Left ventricle myocardium (tissue), 1 donor: ENCODE data around the genes LTBP2, PROX2 and RPS6KL1.

- PRO-cap: no peak
Measured at GRCh38 chr14:73795853-73796530, 35.9 kb upstream of the MIDEAS start.

DNA sequence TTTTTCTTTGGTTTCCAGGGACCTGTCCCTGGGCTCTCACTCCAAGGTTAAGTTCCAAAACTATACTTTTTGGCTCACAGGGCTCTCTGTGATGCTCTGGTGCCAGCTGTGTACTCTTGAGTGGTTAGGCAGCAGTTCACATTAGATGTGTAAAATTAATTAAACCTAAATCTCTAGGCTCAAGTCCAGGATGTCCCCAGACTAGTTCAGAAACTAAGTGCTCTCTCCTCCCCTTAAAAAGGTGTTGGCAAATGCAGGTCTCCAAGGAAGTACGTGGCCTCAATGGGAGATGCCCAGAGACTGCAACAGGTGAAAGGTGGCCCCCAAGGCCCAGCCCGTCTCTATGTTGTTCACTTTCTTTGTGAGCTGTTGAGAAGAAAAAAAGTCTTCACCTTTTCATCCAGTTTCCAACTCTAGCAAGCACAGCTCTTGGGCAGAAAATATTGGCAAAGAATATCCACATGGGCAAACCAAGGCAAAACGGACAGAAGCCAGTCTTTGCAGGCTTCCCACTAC is 16.6 kb downstream of the COQ6 start:
- PRO-cap: no peak

- PRO-cap: no peak
Measured at GRCh38 chr14:74019687-74020181, 585 bp downstream of the BBOF1 start.

DNA sequence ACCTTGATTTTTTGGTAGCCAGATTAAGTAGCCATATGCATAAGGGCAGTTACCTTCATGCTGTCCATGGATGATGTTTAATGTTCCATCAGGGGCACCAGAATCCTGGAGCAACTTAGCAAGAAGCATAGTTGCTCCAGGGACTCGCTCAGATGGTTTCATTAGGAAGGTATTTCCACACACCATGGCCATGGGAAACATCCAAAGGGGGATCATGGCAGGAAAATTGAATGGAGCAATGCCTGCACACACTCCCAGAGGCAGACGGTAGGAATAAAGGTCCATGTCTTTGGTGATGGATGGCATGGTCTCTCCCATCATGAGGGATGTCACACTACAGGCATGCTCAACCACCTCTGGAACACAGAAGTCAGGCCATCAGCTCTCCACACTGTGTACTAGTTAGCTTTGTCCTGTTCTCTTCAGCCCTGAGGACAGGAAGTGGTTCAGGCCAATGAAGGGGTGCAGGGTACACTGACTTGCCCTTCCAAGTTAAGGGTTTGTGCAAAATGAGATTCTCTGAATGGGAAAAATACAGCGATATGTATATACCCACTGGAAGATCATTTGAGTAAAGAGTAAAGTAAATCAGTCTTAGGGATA is 13.0 kb downstream of the ALDH6A1 start:
- PRO-cap: no peak

DNA sequence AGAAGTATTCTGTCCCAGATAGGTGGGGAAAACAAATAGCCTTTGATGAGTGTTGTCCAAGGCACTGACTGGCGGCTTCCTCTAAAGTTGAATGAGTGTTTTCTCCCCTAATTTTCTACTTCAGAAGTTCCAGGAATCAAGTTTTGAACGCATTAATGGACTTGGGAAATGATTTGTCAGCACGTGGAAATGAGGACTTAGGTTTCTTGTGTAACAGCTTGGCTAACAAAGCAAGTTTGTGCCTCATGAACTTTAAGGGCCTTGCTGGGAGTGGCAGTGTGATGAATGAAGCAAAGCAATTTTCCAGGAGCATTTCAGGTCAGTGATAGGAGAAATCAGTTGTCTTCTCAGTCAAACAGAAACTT is 57.0 kb downstream of the LIN52 start:
- PRO-cap: no peak

DNA sequence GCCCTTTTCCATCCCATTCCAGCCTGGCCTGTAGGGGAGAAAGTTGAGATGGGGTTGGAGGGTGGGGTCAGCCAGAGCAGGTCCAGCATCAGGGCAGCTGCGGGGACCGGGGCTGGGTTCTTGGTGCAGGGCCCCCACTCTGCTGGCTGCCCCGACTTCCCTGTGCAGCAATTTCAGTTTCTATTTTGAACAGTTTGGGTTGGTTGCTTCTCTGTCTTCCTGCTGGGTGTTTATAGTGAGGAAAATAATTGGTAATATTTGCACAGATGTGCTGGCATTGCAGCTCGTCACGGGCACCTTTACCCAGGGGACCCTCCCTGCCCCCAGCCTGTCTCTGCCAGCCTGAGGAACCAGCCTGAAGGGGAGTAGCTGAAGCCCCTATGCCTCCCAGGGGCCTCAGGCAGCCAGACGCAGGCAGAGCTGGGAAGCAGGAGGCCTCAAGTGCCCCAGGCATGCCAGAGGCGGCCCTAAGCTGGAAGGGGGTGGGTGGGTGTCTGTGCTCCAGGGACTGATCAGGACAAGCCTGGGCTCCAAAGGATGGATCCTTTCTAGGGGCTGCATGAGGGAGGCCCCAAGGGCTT is 23.2 kb downstream of the SYNDIG1L start:
- PRO-cap: no peak

DNA sequence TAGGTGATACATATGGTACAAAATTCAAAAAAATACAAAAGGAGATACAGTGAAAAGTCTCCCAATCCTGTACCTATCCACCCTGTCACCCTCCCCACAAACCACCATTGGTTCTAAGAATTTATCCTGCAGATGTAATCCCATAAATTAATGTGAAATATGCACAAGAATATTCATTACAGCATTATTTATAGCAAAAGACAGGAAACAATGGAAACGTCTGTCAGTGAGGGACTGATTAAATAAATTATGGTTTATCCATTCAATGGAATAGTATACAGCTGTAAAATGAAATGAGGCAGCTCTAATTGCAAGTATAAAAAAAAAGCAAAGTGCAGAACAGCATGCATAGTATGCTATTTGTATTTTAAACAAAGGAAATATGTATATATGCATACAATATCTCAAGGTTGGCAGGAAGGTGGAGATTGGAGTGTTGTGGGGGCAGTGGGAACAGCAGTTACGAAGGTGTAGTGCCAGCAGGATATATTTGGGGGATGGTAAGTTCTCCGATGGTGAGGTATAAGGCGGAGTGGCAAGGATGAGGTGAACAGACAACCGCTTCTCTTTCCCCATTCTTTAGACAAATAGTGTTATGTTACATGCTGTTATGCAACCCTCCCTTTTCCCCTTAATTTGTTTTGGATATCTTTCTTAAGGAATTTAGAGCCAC is 4.8 kb downstream of the ISCA2 start:
- PRO-cap: no peak

- PRO-cap: no peak
Measured at GRCh38 chr14:74524647-74524915, 31.0 kb downstream of the ISCA2 start.

- PRO-cap: no peak
Measured at GRCh38 chr14:74570261-74570669, 41.8 kb downstream of the LTBP2 start.

DNA sequence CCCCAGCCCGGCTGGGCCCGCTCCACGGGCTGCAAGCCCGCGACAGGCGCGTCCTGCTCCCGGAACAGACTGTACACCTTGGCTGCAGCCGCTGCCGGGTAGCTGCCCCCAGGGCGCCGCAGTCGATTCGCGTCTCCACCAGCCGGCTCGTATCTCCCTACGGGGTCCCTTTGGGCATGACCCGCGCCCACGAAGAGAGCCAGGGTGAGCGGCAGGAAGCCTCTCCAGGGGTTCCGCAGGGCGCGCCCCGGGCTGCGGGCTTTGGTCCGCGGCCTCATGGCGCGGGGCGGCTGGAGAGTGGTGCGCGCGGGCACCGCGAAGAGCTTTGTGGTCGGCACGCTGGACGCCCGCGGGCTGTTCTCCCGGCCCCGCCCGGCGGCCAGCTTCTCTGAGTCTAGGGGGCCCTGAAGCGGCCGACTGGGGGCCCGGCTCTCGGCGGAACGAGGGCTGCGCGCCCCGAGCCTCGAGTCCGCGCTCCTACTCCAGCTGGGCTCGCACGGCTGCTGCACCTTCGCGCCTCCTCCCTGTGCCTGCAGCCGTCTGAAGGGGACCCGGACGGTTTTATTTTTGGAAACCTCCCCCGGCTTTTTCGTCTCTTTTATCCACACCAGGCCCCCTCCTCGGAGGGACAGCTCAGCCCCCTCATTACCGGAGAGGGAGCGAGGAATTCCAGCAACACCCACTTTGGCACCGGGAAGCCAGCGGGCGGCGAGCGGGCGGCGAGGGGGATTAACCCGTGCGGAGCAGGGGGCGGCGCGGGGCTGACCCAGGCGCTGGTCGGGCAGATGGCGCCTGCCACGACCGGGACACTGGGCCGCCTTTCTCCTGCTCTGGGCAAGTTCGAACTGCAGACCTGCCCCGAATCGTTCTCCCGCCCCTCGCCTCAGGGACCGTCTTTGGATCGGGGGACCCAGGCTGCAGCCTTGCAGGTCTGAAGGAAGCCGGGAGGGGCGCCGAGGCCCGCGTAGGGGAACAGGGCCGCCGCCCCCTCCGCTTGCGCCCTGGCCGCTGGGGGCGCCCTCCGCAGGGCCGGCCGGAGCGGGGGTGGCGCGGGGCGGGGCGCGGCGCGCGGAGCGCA is at the start of gene LTBP2:
Gene LTBP2 (minus strand): TSS at position 571 of the 1,078 bp plus-strand sequence.
- PRO-cap: bidirectional peak, plus-strand start at position 72 of the sequence, minus-strand start outside the sequence; bidirectional peak, plus-strand start at position 784 of the sequence, minus-strand start at position 569 of the sequence; unidirectional peak, minus-strand start at position 937 of the sequence; unidirectional peak, minus-strand start at position 1,010 of the sequence

GRCh38 chr14:74616483-74617355 is 4.7 kb upstream of the LTBP2 start:
- PRO-cap: no peak

- PRO-cap: no peak
Measured at GRCh38 chr14:74620535-74620734, 8.4 kb upstream of the LTBP2 start.

GRCh38 chr14:74875782-74876547 is at the start of gene PROX2:
Gene PROX2, minus strand, starts transcription at chr14:74876145.
- PRO-cap: no peak

DNA sequence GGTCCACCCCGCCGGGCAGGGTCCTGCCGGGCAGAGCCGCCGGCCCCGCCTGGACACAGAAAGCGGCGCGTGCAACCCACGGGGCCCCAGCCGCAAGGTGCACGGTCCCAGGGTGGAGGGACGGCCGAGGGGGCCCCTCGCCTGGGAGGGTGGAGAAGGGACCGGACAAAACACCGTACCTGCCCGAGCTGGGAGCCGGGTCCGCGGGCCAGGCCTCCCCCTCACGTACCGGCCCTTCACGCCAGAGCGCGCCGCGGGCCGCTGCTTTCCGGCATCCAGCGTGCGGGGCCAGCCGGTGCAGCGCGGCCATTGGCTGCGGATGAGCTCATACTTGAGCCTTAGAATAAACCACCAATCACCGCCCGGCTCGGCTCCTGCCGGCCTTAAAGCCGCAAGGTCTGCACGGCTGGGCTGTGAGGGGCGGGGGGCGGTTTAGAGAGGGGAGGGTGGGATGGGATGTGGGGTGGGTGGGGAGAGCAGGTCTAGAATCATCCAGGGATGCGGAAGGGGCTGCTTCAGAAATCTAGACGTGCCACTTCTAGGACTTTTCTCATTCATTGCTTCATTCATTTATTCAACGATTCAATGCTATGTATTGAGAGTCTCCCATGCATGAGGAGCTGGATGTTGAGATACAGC is at the start of gene RPS6KL1:
Gene RPS6KL1 (minus strand): TSS at position 260 of the 639 bp plus-strand sequence.
- PRO-cap: unidirectional peak, minus-strand start at position 248 of the sequence

- PRO-cap: no peak
Measured at GRCh38 chr14:74946201-74946685, 9.2 kb downstream of the PGF start.

DNA sequence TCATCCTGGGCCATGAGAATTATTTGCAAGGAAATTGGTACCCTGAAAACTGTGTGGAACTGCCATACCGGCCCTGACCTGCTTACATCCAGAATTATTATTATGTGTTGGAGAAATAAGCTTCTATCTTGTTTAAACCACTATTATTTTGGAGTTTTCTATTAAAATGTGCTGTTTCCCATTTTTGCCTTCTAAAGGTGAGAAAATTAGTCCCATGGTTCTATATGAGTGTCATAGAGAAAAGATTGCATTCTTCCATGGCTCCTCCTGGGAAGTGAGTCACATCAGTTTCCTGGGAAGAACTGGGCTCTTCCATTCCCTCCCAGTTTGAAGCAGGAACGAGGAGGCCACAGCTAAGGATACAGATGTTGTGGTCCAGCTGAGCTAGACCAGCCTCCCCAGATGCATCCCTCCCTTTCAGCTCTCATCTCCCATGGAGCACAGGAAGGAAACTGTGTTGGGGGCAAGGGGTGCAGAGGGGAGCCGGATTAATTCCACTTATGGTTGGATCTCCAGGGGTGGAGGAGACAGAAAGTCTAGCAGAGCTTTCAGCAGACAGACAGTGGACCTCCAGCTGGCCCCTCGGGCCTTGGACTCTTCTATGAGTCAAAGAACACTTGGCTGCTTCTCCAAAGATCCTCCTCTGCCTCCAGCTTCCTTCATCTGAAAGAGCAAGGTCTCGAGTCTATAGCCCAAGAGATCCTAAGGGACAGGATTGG is 9.8 kb upstream of the PGF start:
- PRO-cap: no peak

DNA sequence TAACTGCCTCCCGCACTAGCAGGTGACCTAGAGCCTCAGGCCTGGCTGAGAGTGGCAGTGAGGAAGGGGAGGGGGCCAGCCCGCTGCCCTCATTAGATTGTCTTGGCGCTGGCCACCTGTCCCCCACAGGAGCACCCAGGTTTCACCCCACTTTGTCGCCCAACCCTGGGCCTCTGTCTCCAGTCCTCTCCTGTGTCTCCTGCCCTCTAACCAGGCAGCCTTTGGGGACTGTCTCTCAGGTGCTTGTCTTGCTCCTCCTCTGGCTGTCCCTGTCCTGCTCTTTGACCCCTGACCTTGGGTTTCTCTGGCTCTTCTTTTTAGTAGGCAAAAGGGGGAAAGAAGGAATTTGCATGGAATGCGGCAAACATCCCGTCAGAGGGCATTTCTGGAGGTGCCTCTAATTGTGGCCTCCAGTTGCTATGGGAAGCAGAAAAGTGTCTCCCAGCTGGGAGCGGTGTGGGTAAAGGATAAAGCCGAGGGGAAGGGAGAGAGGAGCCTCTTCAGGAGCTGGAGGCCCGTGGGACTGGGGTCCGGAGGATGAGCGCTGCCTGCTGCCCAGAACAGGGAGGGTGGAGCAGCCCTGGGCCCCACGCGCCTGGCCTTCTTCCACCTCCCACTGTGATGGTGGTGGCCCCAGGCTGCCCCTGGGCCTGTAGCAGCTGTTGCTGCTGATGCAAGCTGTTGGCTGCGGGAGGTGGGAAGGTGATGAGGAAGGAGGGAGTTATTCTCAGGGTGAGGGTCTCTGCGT is 18.8 kb upstream of the PGF start:
- PRO-cap: no peak

DNA sequence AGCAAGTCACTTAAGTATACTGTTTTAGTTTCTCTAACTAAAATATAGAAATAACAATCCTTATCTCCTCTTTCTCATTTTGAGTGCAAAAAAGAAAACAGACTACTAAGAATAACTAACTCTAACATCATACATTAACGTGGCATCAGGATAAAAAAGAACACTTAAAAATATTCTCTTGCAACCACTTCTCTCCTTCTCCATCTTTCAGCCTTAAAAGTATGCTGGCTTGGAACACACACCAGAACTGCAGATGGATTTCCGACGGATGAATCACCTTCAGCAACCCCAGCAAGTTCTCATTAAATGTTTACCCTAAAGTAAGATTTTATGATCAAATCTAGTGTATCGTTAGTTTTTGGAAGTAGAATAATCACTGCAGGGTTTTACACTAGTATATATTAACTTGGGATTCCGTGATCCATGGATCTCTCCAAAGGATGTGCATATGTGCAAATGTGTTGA is 1.3 kb downstream of the NEK9 start:
- PRO-cap: no peak

DNA sequence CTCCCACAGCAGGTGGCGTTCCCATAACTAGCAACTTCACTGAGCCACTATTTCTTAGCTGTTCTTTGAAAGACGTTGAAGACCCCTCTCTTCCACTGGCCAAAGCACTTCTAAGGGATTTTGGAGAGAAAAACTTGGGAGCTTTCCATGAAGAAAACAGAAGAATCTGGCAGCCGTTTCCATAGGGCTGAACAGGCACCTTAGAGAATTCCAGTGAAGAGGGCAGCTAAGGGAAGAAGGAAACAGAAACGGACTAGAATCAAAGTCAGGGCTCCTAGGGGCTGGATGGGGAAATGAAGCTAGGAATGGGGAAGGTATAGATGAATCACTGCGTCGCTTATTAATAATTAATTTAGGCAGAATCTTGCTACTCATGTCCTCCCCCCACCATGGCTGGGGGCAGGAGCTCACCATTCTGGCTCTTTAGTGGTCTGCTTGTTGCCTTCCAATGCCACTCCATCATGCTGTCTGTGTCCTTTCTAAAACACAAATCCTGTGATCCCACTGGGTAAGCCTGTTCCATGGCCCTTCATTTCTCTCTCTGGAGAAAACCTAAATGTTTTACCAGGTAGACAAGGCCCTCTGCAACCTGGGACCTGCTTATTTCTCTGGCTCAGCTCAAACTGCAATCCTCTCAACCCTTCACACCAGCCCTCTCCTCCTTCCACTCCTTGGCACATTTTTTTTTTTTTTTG is 39.5 kb upstream of the FOS start:
- PRO-cap: no peak

DNA sequence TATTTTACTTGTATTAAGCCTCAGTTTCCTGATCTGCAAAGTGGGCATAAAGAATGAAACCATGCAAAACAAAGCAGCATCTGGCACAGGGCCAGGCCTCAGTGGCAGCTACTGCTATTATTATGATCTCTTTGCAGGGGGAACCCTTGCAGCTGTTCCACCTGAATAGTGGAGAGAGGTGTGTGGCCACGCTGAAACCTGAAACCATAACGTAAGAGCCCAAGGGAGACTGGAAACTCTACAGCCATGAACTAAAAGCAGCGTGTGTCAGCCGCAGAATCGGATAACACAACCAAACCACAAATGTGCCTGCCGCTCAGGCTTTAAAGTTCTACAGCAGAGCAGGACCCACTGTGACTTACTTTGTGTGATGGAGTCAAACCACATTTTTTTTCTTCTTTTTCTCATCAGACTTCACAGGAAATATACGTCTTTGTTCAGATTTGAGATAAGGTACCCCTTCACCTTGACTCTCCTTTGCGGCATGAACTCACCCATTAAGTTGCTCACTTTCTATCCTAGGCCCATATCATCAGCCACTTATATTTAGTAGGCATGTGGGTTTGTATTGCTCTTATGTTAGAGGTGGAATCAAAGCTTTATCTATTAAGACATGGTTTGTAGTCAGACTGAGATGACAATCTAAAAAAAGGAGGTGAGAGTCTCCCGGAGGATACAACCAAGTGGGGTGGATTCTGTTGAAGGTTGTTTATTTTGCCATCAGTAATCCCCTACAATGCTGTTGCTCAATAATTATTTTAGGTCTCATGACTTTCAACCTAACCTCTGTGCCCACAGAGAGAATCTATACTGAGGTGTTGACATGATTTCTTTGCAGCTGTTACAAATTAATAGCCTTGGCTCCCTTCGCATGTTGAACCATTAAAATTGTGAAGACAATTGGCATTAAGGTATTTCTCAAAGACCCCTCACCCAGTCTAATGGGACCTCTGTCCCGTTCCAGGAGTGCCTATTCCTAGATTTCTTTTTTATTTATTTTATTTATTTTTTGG is 28.9 kb upstream of the FOS start:
- PRO-cap: no peak